ENCODE results near the genes PRCP, CCDC90B and TMEM126B.

GRCh38 chr11:78801100-78801802 lies 226.6 kb upstream of the NARS2 start:
- PRO-cap, 3 experiments = no peak in any of the 3 experiments

DNA sequence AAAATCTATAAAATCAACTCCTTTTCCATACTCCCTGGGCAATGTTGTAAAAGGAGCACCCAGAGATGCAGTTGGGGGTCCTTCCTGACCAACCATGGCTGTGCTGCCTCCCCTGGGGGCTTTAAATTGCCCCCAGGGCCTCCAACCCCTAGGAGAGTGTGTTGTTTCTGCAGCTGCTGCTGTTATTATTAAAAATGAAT lies 302.8 kb upstream of the NARS2 start:
- PRO-cap, 3 experiments = peak in 1 of 3 experiments; most common plus-strand start position 92 of the sequence (in 1)

DNA sequence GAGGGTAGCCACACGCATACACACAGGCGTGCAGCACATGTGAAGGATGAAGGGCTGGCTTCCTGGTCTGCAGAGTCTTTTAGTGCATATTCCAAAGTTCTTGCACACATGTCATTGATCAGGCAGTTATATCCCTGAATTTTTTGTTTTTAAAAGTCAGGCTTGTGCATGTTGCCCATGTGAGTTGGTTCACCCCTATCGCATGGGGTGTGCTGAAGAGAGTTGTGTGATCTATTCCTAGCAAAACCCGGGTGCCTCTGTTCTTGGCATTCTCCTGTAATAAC lies 107.5 kb upstream of the TENM4 start:
- PRO-cap, 3 experiments = no peak in any of the 3 experiments

GRCh38 chr11:79580684-79581167 lies 139.9 kb upstream of the TENM4 start:
- PRO-cap, 3 experiments = no peak in any of the 3 experiments

DNA sequence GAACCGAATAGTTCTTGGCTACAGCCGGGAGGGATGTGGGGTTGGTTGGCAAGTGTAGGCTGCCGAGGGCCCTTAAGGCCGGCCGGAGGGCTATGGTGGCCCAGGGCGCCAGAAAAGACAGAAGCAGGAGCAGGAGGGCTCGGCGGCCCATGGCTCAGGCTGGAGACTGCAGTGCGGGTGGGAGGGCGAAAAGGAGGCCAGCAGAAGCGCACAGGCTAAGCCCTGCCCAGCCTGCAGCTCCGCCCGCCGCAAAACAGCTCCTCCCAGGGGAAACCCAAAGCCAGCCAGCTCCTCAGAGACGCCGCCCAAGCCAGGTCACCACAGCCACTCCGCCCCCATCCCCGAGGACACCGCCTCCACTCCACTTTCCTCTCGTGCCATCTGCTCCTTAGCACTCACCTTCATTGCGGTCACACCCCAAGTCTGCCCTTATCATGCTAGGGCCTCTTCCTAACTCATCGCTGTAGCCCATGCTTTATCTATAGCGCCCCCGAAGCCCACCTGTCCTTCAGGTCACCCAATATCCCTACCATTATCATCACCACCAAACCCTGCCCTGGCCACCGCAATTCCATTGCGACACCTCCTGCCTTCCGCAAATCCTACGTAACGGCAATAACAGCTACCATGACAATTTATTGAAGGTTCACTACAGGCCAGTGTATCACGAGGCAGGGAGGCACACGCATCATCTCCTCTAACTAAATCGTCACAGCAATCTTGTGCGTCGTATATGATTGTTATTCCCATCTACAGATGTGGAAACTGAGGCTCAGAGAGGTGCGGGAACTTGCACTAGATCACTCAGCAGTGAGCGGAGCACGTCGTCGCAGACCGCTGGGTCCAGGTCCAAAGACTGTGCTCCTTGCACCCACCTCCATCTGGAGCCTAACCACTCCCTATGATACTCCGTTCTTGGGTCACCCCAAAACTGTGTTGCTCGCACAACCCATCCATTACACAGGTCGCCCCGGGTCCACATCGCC lies at the start of gene PRCP:
Gene PRCP (minus strand): TSS at position 179 of the 986 bp plus-strand sequence.
- PRO-cap, 3 experiments = peak in 3 of 3 experiments; most common plus-strand start position 659 of the sequence (in 3); most common minus-strand start position 168 of the sequence (in 3)

DNA sequence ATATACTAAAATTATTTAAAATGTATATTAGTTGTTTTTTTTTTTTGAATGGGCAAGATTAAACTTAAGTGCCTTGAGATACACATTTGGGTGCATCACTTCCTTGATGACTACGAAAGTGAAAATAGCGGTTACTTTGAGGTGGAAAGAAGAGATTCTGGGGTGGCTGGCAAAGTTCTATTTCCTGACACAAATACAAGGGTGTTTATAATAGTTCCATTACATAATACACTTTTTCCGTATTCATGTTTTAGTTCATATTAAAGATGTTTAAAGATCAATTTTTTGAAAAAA lies 58.4 kb downstream of the DDIAS start:
- PRO-cap, 3 experiments = no peak in any of the 3 experiments

DNA sequence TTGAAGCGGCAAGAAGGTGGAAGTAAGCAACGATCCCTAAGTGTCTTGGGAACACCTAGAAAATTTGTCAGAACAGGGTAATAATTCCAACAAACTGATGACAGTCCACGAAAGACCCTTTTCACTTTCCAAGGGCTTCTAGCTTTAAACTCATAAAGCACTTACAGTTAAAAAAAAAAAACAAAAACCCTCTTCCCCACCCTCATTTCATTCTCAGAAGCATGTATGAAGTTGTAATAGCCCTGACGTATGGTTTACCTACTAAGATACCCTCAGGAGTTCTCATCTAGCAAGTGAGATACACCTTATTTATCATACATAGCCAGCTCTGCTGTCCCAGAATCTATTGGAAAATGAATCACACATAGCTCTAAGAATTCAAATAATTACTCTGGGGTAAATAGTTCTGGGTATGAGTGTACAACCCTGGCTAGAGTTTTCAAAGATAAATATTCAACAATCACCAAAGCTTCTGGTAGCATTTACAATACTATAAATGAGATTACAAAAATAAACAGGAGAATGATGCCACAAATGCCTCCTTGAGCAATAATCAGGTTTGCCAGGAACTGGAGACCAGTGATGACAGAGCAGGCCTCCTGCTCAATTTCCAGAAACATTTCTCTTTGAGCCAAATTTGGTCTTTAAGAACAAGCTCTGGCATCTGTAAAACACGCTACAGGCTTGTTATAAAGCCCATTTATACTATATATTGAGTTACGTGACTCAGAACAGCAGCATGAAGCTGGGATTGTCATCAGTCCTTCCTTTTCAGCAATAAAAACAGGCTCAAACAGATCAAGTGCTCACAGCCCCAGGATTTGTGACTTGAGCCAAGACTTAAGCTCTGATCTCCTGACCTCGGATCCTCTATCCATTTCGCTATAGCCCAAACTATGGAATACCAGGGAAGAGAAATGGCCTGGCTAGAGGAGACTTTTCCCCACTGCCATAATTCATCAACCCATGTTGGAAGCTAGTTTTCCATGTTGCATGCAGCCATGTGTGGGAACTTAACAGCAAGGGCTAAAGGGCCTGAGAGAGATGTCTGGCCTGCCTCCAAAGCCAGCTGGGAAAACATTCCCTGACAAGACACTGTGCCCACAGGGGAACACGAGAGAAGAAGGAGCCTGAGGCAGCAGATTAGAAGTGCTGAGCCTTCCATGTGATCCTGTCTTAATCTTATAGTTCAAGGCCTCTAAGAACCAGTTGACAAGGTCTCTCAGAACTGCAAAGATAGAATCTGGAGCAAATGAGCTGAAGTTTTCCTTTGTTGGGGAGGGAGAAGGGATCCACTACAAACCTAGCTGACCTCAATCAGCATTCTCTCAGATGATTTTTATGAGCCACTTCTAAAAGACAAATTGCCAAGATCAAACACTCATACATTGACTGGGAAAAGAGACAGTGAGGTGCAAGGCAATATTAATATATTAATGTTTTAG lies 19.7 kb downstream of the RAB30 start:
- PRO-cap, 3 experiments = no peak in any of the 3 experiments

DNA sequence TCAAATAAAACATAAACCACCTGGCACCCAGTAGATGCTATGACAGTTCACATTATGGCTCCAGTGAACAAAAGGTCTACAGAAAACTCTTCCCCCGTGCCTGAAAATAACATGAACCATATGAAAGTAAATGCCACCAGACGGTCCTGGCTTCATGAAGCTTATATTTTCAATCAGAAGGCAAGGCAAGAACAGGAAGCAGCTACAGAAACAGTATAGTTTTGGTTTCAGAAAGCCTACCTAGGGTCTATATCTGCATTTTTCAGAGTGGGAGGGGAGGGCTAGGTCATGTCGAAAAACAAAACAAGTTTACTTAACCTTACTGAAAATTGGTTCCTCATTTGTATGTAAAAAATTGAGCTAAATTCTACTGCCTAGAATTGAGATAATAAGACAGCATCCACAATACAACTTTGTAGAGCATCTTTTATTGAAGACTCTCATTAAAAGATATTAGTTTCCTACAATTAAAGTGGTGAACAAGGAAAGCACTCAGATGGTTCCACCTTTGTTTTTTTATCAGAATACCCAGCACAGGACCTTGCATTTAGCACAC lies 9.7 kb downstream of the RAB30 start:
- PRO-cap, 3 experiments = no peak in any of the 3 experiments

- PRO-cap, 3 experiments = no peak in any of the 3 experiments
These were observed 1.6 kb upstream of the RAB30 start for GRCh38 chr11:83073267-83073640.

DNA sequence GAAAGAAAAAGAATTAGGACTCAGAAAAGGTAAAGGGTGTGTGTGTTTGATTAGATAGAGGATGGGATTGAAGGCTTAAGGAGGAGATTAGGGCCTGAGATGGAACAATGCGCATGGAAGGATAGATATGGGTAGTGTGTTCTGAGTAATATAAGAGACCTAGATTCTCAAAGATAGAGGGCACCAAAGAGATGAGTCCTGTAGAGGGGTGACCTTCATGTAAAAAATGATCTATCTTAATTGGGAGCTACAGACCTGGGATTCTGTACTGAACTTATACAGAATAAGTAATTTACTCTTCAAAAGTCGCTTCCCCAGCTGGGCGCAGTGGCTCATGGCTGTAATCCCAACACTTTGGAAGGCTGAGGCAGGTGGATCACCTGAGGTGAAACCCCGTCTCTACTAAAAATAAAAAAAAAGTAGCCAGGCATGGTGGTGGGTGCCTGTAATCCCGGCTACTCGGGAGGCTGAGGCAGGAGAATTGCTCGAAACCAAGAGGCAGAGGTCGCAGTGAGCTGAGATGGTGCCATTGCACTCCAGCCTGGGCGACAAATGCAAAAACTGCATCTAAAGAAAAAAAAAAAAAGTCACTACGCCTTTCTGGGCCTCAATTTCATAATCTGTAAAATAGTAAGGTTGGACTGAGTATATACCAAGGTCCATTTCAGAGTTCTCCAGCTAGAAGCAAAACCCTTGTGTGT lies 17.5 kb upstream of the RAB30 start:
- PRO-cap, 3 experiments = no peak in any of the 3 experiments

- PRO-cap, 3 experiments = no peak in any of the 3 experiments
These were observed 24.6 kb upstream of the PCF11 start for GRCh38 chr11:83132320-83132744.

DNA sequence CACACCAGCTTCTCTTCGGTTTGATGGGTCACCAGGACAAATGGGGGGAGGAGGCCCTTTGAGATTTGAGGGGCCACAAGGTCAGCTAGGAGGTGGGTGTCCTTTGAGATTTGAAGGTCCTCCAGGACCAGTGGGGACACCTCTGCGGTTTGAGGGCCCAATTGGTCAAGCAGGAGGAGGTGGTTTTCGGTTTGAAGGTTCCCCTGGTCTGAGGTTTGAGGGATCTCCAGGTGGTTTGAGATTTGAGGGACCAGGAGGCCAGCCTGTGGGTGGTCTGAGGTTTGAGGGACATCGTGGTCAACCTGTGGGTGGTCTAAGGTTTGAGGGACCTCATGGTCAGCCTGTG lies 11.7 kb downstream of the PCF11 start:
- PRO-cap, 3 experiments = no peak in any of the 3 experiments

DNA sequence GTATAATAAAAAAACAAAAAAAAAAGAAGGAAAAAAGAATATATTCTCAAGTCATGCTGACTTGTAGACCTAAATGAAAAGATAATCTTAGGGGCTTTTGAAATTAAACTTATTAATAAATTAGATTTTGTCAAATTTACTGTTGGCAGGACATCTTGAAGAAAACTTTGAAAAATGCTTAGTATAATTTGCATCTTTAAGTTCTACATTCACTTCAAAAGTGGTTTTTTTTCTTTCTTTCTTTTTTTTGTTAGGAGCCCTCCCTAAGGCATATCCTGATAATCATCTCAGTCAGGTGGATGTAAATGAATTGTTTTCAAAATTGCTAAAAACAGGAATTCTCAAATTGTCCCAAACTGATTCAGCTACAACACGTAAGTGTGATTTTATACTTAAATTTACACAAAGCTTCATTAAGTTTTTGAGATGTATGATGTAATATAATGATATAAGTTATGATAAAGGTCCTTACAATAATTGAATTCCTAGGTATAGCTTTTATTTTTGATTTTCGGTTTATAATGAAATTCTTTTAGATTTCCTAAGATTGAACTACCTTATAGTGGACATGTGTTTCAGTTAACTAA lies 16.6 kb upstream of the ANKRD42 start:
- PRO-cap, 3 experiments = no peak in any of the 3 experiments

- PRO-cap, 3 experiments = no peak in any of the 3 experiments
These were observed 934 bp upstream of the ANKRD42 start for GRCh38 chr11:83192611-83192945.

DNA sequence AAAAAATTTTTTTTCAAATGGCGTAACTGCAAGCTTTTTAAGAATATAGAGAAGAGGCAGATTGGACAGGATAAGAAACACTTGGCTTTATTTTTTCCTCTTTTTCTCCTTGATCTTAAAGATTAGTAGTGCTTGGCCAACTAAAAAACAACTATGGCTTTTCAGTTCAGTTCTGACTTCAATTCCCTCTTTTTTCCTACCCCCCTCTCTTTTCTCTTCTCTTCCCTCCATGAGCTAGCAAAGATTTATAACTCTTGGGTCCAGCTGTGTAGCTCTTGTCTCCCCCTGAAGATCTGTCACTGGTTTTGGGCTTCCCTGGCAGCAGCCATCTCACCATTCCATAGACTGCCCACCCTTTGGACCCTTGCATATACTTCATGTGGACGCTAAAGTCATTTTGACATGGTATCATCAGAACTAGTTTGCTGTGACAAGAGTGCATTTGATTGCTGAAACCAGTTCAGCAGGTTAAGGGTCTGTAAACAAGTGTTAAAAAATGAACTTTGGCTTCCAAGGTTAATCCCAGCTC lies 29.8 kb downstream of the CCDC90B start:
- PRO-cap, 3 experiments = no peak in any of the 3 experiments

DNA sequence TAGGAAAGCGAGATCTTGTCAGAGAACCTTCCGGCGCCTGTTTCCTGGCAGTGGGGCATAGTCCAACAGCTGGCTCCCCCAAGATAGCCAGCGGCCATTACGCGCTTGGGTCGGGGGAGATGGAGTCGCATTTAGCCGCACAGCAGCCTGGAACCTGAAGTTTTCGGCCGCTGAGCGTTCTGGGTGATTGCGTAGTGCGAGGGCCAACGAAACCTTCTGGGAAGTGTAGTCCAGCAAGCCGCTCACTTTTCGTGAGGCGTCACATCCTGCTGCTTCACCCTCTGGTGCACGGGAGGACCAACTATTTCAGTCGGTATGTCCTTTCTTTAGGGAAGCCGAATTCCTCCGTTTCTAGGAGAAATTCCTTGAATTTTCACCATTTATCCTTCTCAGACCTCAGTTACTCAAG lies at the start of gene CCDC90B:
Gene CCDC90B (minus strand): TSS at position 133 of the 409 bp plus-strand sequence.
- PRO-cap, 3 experiments = peak in 3 of 3 experiments; most common plus-strand start position 277 of the sequence (in 3); most common minus-strand start position 121 of the sequence (in 1)

GRCh38 chr11:83681771-83682465 lies 395.8 kb upstream of the CCDC90B start:
- PRO-cap, 3 experiments = no peak in any of the 3 experiments

DNA sequence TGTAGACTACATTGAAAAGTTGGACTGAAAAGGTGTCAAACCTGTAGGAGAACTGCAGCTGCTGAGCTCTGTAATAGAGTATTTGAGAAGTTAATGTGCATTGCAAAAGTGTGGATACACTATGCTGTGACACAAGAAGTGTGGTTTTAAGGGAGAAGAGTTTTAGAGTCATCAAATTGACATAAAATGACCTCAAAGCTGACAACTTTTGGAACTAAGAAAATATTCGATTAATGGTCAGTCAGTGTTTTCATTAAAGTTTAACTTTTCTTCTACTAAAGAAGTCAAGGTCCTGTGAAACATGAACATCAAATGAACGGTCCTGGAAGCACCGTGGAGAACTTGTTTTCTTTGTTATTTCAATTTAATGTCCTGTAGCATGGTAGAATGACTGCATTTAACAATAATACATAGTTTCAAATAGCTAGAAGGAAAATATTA lies 624.0 kb upstream of the CCDC90B start:
- PRO-cap, 3 experiments = no peak in any of the 3 experiments

- PRO-cap, 3 experiments = peak in 3 of 3 experiments; most common plus-strand start chr11:85628595 (in 3); most common minus-strand start chr11:85628328 (in 2)
These were observed at the start of gene TMEM126B for GRCh38 chr11:85627617-85628706. TMEM126B (plus strand) TSS chr11:85628593.

- PRO-cap, 3 experiments = peak in 2 of 3 experiments; most common minus-strand start chr11:85628991 (in 2)
These were observed 628 bp downstream of the TMEM126B start for GRCh38 chr11:85628707-85629735.